ENCODE measurements around a stretch of chr4.

GRCh38 chr4:158168449-158169055 lies 4.3 kb downstream of the GASK1B start:
- PRO-cap = no peak

DNA sequence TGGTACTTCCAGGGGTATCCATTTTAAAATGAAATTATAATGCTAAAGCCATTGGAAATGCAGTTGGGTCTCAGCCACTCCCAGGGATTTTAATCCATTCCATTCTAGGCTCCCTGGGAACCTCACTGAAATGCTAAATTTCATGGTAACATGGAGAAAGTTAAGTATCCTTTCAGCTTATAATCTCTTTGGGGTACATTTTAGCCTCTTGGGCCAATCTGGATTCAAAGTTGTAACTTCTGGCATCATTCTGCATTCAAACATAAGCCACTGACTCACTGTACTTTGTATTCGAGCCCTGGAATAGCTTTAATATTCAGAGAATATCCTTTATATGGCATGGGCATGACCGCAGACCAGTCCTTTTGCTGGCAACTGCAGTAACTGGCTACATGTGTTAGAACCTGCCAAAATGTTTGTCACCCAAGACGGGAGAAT lies 3.4 kb downstream of the GASK1B start:
- PRO-cap = no peak

DNA sequence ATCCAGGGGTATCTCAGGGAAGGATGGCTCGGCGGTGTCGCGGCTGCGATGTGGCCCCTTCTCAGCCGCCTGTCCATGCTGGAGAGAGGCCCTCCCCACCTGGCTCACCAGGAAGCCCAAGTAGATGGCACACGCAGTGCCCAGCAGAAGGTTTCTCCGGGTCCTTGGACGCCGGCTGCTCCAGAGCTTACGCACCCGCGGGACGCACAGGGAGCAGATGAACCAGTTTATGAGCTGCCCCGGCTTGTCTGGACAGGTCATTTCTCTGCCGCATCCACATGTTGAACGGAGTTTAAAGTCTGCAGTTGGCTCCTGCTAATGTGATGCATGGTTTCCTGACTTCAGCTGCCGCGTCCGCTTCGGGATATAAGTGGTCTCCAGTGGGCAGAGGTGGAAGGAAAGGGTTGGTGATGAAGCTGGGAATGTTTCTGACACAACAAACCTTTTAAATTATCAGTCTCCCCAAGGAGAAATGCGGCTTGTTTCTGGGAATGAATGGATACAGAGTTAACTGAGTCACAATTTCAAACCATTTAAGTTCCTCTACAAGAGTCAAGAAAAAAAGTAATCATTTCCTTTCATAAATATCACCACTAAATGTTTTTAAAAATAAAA lies 1.6 kb downstream of the GASK1B start:
- PRO-cap = no peak

GRCh38 chr4:158193736-158194321 lies 16.5 kb upstream of the TMEM144 start:
- PRO-cap = no peak

DNA sequence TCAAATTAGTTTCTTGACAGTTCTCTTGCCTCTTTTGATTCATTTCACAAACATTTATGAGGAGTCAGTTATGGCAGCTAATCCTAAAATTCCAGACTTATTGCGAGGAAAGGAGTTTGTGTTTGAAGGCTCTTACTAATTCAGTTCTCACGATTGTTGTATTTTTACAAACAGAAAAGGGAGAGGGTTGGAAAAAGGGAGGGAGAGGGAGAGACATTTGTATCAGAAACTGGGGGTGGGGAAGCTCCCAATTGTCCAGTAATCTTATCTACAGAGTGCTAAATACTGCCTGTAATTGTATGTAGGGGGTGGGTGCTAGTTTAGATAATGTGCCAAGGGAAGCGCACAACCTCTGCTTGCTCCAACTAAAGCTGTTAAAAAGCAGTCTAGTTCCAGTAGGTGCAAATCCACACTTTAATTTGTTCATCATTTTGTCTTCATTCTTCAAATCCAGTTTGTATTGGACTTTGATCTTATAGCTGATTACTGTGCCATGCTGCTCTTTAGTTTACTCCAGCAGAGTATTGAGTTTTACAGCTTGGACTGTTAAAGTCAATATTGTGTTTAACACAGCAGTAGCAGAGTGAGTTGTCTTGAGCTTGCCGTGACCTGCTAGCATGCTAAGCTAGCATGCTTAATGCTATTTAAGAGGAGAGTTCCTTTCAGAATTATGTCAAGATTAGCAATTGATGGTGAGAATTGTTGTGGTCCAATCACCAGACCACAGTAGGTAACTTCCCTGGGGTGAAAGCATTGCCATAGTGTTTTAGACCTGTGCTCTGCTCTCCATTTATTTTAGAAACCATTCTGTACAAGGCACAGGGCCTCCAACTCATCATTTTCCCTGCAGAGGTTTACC lies 13.9 kb downstream of the FNIP2 start:
- PRO-cap = no peak

DNA sequence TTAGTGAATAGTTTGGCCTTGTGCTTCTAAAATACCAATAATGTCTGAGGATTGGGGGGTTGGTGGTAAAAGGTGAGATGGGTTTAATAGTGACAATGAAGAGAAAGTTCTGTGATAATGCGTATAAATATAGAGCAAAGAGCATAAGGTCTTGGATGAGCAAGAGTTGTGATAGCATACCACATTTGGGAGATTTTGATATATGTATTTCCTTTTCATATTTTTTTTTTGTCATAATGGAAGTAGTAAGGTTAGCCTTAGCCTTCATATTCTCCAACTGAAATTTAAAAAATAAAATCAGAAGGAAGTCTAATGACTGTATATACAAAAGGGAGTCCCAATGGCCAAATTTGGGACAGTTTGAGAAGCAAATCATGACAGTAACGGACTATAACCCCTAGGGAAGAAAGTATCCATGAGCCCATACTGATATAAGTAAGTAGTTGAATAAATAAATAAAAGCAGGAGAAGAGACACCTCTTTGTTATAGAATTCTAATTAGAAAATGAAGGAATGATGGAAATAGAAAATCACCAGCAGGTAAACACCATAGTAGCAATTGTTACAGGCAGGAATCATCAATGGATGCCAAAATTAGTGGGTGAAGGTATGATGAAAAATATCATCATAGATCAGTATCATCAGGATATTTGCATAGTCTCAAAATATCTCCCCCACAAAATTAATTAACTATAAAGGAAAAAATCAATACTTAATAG lies 9.4 kb downstream of the RAPGEF2 start:
- PRO-cap = no peak

DNA sequence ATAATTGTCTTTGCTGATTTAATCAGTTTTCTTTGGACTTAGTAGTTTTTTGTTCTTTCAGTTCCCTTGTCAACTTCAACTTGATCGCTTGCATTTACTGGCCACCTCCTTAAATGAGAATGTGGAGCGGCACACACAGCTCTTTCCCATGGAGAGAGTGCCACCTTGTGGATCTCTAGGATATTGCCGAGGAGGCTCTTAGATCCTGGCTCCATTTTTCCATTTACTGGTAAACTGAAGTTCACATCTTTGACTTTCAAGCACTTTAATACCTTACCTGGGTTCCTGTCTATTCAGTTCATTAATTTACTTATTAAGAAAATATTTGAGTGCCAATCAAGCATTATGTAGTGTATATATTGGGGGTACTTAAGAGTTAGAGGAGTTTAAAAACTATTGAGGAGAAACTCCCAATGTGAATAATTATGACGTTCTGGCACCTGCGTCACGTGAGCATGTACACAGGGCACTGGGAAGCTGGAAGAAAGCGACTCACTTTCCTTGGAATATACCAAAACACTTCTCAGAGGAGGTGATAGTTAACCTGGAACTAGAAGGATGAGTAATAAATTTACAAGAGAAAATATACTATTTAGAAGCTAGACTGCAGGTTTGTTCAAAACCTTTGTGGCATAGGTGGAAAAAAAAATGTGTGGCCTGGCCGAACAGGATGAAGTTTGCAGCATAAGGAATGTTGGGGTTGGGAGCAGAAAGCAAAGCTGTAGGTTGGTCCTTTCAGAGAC lies 100.3 kb downstream of the RAPGEF2 start:
- PRO-cap = no peak

DNA sequence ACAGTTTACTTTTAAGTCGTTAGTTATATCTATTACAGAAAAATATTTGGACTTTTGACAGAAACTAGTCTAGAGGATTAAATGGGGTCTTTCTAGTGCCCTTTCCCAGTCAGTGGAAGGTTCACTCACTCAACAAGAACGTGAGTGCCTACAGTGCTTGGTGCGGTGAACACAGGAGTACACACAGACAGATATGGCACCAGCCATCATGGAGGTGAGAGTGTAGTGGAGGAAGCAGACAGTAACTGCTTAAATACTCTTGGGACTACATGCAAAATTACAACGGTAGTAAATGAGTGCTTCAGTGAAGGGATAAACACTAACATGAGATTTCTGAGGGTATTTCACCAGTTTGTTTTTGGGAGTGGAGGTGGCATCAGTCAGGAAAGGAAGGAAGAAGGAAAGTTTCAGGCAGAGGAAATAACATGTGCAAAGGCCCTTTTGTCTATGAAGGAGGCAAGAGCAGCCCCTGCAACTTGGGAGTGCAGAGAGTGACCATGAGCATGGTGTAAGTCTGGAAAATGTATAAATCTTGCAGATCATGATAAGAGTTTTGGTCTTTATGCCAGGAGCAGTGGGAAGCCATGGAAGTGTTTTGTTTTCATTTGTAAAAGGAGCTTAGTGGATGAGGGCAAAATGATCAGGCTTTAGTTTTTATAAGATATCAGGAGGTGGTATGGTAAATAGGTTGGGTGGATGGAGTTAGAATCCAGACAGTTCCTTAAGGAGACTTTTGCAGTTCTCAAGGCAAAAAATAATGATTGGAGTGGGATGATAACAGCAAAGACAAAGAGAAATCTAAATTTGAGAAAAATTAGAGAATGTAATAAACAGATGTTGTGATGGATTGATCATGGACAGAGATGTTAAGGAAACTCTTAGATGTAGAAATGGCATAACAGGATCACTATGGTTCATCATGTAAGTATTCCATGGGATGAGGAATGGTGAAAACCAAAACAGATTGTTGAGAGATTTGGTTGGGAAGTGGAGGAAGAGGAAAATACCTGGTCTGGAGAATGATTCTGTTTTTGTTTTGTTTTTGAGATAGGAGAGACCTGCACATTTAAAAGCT lies 162.5 kb downstream of the RAPGEF2 start:
- PRO-cap = no peak

GRCh38 chr4:159266767-159267280 lies 163.9 kb downstream of the RAPGEF2 start:
- PRO-cap = no peak

DNA sequence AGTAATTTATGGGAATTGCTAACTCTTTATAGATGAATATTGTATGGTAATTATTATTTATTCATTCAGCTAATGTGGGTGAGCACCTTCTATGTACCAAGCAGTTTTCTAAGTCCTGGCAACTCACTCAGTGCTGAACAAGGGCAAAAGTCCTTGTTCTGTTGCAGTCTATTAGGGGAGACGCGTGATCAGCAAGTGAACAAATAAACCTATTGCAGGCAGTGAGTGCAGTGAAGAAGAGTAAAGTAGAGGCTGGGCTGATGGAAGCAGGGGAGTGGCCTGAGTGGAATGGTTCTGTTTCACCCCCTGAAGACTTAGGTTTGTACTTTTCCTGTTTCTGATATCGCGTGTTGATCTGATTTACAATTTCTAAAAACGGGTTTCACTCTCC lies 214.3 kb downstream of the RAPGEF2 start:
- PRO-cap = no peak

DNA sequence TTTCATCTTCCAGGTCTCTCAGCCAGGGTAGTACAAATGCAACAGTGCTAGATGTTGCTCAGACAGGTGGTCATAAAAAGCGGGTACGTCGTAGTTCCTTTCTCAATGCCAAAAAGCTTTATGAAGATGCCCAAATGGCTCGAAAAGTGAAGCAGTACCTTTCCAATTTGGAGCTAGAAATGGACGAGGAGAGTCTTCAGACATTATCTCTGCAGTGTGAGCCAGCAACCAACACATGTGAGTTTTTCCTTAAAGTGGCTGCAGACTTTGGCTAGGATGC lies 242.2 kb downstream of the RAPGEF2 start:
- PRO-cap = no peak

- PRO-cap = no peak
Measured at GRCh38 chr4:159369270-159369528, 266.3 kb downstream of the RAPGEF2 start.

DNA sequence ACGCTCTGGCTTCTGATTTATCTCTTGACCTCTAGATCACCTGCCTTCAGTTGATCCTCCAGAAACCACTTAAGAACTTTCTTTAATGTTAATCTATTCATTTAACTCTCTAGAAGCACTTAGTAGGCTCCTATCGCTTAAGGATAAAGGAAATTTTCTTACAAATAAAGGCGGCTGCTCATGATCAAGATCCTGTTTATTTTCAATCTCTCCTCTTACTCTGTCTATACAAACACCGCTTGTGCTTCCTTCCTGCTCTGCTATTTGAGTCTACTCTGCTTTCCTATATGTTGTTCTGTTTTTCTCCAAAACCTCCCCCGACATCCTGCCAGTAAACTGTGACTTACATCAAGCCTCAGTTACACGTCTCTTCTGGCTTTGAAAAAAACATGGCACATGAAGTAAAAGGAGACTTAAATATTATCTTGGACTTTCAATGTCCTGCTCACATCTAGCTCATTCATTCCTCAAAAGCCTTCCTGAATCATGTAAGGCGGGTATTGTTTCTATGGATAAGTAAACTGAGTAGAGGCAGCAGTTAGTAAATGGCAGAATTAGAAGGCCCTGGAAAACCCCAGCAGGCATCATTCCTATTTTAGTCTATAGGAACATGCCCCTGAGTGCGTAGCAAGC lies 280.0 kb downstream of the RAPGEF2 start:
- PRO-cap = no peak

- PRO-cap = no peak
Measured at GRCh38 chr4:159539944-159540481, 437.1 kb downstream of the RAPGEF2 start.

DNA sequence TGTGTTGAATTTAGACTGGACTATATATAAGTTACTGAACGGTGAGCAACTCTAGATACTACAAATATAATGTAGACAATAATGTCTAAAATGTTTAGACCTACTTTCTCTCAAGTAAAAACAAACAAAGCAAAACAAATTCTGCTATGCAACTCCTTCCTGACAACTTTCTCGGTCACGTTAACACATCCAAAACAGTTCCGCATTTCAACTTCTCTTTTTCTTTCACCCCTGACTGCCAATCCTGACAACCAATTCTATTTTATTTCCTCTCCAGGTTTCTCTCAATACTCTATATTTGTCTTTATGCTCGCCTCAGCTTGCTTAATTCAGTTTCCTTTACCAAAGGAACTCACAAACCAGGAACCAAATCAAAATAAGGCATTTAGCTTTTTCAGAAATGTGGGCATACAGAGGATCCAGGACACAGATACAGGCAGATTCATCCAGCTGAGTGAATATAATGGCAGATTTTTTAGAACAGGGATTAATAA lies 513.0 kb downstream of the FSTL5 start:
- PRO-cap = no peak

DNA sequence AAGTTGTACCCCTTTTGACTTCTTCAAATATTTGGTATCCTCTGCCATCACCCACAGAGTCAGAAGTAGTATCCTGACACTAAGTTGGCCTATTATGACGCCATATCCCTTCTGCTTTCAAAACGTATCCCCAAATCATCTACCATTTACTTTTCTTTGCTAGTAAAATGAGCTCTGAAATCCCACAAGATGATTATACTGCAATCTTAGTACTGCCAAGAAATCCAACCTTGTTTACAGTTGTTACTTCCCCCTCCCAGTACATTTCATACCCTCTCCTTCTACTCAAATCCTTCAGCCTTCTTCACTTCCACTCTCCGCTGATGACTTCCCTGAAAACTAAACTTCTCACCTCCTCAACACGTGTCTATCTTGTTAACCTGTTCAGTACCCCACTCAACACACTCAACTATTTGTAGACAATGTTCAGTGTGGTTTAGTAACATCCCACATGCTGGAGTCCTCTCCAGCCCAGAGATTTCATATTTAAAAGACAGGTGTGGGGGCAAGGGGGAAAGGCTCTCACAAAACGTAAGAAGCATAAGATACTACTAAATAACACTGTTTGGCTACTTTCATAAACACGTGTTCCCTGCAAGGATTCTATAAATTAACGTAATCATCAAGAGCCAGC lies 1.3 kb downstream of the NAF1 start:
- PRO-cap = no peak

GRCh38 chr4:163543208-163543687 lies 48.8 kb downstream of the TMA16 start:
- PRO-cap = no peak

DNA sequence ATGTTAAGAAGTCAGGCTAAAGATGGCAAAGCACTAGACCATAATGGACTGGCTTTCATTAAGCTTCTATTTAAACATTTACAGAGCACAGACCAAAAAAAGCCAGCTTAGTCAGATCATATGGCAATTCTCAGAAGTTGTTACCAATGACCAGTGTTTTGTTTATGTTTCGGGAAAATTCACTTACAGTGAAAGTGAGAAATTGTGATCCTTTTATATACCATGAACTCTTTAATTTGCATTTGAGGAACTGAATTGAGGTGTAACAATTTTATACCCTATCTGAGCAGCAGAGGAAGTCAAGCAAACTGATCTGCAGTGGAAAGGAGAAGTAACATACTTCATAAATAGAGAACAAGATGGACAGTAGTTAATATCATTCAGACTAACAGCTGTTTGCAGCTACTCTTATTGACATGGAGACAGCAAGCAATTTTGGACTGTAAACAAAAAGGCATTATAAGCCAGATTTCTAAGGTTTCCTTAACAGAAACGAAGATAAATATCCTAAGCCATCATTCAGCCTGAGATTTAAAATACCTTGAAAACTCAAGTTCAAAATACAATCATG lies 97.2 kb downstream of the TMA16 start:
- PRO-cap = no peak

DNA sequence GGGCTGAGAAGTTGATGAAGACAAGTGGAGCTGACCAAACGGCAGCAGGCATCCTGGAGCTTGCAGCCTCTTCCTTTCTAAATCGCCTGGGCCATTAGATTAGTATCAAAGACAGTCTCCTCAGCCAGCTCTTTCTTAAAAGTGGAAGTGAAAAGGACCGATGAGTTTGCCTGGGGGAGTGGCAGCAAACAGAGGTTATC lies 179.8 kb downstream of the TMA16 start:
- PRO-cap = no peak

DNA sequence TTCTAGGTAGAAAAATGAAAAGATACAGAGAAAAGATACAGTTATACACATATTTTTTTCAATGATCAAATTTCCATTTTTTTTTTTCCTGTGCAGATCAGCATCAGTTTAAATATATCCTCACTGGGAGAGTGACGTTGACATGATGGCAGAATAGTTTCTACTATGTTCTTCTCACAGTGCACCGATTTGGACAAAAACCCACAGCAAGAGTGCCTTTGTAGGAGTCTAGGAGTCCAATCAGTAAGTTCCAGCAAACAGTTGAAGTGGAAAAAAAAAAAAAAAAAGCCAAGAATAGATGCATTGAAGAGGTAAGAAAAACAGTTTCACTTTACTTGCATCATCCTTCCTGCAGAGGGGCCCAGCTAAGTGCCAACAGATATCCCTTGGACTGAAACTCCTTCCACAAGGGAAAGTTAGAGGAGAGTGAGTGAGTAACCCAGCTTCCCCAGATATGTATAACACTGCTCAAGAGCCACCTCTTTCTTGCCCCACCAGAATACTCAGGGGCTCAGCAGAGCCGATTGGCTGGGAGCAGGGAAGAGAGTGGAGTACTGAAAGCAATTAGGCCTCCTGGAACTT lies 247.7 kb downstream of the MARCHF1 start:
- PRO-cap = no peak